NCI-H460 (cell line): ENCODE data around the gene ARHGAP29.

RAMPAGE:
- cytosol, long total RNA = no peak
- long total RNA = no peak
- nucleus, long total RNA = no peak
Measured at GRCh38 chr1:93319745-93320584, 25.7 kb upstream of the DR1 start.

DNA sequence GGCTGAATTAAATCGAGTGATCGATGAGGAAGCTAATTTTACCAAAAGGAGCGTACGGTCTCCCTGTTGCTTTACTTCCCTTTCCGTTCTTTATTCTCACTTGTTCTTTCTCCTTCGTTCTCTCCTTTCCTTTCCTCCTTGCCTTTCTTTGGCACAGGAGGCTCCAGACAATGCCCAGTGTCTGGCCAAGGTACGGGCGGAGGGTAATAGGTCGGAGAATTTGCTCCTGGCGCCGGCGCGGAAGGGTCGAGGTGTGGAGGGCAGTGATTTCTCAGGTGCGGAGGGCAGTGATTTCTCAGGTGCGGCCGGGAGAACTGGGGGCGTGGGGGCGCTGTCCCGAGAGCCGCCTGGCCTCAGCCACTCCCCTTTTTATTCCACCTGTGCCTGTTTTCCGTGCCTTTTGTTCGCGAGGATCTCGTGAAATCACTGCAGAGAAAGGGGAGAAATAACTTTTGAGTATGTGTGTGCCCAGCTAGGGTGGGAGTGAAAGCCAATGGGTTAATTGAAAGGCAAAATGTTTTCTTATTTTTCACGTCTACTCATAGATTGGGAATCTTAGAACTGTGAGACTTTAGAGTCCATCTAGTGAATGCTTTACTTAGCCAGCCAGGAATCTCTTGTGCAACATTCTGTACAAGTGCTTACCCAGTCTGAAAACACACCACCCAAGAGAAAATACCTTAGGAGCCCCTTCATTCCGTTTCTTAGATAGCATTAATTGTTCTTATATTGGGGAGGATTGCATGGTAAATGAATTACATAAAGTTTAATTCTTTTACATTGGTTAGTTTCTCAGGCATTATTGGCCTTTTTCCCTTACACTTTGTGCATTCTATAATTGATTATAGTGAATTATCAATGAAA, 1.3 kb downstream of the FNBP1L start:
RAMPAGE:
- cytosol, long total RNA = no peak
- long total RNA = no peak
- nucleus, long total RNA = no peak

DNA sequence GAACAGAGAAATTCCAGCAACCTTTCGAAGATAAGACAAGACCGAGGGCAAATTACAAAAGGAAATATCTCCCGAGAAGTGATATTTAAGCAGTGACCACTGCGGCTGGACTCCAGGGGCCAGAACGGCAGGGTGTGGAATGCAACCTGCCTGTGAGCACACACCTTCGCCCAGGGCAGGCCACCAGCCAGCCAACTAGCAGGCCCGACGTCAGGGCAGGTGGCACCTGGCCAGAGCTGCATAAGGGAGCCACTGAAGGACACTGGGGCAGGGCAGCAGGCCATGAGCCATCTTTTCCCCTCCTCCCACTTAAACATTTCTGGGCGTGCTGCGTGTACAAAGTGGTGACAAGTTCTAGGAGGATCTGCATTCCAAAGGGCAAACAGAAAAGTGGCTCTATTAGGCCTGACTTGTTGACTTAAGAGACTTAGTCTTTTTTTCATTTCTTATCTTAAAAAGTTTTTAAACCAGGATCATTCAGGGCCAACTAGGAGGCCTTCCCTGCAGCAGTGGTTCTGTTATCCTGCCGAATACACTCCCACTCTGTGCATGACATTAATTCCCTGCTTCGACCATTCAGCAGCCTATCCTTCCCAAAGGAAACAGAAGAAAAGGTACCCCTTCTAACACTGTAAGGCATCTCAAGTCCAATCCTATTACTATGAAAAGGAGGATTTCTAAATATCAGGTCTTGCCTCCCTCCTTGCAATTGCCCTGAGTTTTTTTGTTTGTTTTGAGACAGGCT, 96.4 kb downstream of the BCAR3 start:
RAMPAGE:
- cytosol, long total RNA = no peak
- long total RNA = no peak
- nucleus, long total RNA = no peak

DNA sequence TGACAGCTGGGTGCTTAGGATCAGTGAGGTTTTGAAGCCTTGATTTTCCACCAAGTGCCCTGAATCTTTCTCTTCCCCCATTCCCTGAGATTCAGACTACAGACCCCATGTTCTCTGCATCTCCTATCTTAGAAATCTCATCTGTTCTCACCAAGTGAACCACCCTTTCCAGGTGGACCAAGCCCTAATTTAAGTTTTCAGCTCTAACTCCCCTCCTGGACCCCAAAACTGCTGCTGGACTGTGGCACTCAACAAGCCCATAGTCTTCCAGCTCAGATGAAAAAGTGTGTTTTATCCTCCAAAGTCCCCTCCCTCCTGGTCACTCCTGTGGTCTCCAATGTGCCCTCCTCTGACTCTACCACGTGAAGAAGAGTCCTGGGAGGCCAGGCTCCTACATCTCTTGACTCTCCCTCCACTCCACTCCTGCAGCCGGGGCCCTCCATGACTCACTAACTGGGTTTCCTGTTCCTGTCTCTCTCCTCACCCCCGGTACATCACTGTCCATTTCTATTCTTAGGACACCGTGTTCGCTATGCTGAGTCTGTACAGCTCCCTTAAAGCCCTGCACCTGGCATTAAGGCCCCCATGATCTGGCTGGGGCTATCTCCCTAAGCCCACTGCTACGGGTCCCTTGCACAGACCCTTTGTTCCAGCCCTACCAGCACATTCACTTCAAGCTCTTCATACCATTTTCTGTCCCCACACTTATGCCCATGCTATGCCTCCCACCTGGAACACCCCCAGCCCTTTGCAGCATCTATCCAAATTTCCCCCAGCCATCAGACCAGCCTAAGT, 93.5 kb downstream of the BCAR3 start:
RAMPAGE:
- cytosol, long total RNA = no peak
- long total RNA = no peak
- nucleus, long total RNA = no peak

RAMPAGE:
- cytosol, long total RNA = no peak
- long total RNA = no peak
- nucleus, long total RNA = no peak
Measured at GRCh38 chr1:93588729-93589505, 92.7 kb downstream of the BCAR3 start.

GRCh38 chr1:93592889-93593297, 88.7 kb downstream of the BCAR3 start:
RAMPAGE:
- cytosol, long total RNA = no peak
- long total RNA = no peak
- nucleus, long total RNA = no peak

DNA sequence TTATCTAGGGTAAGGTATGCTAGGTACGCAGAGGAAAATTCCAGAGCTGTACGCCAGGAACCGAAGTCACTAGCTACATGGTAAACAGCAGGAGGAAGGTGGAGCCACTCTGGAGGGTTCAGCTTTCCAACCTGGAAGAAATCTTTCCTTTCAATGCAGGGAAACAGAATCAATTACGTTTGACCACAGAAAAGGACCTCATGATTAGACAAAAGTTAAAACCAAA, 43.1 kb downstream of the BCAR3 start:
RAMPAGE:
- cytosol, long total RNA = no peak
- long total RNA = no peak
- nucleus, long total RNA = no peak

DNA sequence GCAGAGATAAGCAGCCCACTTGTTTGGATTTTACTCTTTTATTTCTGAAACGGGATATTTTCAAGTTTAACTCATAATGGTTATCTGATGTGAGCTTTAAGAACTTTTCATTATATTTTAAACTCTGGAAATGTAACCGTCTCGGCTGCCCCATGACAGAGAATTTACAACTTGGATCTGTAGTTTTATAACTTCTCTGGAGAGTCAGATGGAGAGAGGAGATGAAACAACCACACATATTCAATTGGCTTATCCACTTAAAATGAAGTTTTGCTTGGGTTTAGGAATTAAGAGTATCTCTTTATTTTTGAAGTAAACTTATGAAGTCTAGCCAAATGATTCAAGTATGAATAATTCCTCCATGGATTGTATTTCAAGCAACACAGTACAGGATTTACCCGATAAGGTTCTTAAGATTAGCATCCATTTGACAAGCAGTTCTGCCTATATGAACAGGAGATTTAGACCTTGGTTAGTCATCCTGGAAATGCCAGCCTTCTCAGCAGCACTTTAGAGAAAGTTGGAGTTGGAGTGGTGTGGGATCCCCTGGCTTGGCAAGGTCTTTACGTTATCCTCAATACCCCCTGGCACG, 1.7 kb downstream of the BCAR3 start:
RAMPAGE:
- cytosol, long total RNA = no peak
- long total RNA = no peak
- nucleus, long total RNA = no peak

DNA sequence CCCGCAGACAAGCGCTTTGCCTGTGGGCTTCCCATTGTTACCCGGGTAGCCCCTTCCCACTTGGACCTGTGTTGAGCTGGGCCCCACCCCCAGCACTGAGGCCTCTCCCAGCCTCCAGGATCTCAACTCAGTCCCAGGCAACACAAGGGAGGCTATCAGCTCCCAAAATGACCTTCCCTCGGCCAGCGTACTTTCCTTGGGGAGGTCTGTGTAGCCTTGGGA, 1.3 kb downstream of the BCAR3 start:
RAMPAGE:
- cytosol, long total RNA = no peak
- long total RNA = no peak
- nucleus, long total RNA = no peak

RAMPAGE:
- cytosol, long total RNA = no peak
- long total RNA = no peak
- nucleus, long total RNA = no peak
Measured at GRCh38 chr1:93964585-93965354, 55.5 kb upstream of the GCLM start.

DNA sequence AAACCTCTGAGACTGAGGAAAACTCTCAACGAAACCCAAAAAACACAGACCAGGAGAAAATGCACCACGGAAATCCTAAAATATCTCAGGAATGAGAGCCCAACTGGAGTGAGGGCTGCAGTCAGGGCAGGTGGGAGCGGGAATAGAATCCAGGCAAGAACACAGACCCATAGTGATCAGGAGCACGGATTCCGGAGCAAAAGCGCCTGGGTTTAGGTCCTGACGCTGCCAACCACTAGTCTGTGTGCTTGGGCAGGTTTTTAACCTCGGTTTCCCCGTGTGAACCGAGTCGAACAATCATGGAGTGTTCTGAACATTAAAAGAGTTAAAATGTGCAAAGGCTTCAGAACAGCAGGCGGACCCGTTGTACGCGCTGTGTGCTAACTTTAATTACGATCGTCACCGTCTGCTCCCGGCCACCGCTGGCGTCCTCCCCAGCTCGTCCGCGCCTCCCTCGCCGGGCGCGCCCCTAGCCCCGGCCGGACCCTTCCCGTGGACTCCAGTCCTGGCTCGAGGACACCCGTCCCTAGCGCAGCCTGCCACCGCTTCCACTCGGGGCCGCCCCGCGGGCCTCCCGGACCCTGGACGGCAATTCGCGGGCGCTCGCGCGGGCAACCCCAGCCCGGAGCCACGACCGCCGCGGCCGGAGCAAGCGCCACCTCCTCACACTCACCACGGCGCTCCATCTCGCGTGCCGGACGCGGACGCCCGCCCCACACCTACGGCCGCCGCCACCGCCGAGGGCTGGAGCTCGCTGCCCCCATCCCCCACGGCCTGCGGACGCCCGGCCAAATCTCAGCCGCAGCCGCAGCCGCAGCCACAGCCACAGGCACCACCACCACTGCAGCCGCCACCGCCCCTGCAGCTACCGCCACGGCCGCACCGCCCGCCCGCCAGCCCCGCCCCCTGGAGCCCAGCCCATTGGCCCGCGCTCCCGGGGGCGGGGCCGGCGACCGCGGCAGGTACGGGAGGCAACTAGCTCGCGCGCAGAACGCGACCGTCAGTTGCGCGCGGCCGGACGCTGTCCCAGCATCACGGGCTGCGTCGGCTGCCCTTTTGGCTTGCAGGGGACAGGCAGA, at the start of gene ARHGAP29:
ARHGAP29 (minus strand) TSS at position 843 of the 1,079 bp plus-strand sequence.
RAMPAGE:
- cytosol, long total RNA = no peak
- long total RNA = no peak
- nucleus, long total RNA = no peak

RAMPAGE:
- cytosol, long total RNA = no peak
- long total RNA = no peak
- nucleus, long total RNA = no peak
Measured at GRCh38 chr1:94532158-94532644, 9.4 kb downstream of the F3 start.

DNA sequence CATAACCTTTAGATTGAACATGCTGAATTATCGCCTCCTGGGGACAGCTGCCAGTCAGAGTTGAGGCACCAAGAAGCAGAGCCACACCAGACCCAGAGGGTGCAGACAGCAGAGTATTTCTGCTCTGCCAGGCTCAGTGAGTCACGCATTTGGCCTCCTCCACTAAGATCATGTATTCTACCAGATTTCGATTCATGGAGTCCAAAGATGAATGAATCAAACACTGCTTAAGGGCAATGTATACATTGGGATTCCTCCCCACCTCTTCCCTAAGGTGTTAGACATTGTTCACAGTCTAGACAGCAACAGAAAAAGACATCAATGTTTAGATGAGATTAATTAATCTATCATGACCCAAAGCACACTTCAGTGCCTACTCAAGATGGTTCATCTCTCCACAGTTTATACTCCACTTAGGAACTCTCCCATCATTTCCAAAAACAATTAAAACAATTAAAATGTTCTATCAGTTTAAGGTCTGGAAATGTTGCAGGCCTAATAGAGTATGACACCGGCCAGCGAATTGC, 1.9 kb downstream of the F3 start:
RAMPAGE:
- cytosol, long total RNA = no peak
- long total RNA = no peak
- nucleus, long total RNA = no peak

GRCh38 chr1:94579671-94580475, 38.3 kb upstream of the F3 start:
RAMPAGE:
- cytosol, long total RNA = no peak
- long total RNA = no peak
- nucleus, long total RNA = no peak

RAMPAGE:
- cytosol, long total RNA = no peak
- long total RNA = no peak
- nucleus, long total RNA = no peak
Measured at GRCh38 chr1:94590149-94590431, 48.5 kb upstream of the F3 start.

GRCh38 chr1:94590432-94590882, 48.9 kb upstream of the F3 start:
RAMPAGE:
- cytosol, long total RNA = no peak
- long total RNA = no peak
- nucleus, long total RNA = no peak

RAMPAGE:
- cytosol, long total RNA = no peak
- long total RNA = no peak
- nucleus, long total RNA = no peak
Measured at GRCh38 chr1:94720964-94721647, 99.1 kb upstream of the SLC44A3 start.

DNA sequence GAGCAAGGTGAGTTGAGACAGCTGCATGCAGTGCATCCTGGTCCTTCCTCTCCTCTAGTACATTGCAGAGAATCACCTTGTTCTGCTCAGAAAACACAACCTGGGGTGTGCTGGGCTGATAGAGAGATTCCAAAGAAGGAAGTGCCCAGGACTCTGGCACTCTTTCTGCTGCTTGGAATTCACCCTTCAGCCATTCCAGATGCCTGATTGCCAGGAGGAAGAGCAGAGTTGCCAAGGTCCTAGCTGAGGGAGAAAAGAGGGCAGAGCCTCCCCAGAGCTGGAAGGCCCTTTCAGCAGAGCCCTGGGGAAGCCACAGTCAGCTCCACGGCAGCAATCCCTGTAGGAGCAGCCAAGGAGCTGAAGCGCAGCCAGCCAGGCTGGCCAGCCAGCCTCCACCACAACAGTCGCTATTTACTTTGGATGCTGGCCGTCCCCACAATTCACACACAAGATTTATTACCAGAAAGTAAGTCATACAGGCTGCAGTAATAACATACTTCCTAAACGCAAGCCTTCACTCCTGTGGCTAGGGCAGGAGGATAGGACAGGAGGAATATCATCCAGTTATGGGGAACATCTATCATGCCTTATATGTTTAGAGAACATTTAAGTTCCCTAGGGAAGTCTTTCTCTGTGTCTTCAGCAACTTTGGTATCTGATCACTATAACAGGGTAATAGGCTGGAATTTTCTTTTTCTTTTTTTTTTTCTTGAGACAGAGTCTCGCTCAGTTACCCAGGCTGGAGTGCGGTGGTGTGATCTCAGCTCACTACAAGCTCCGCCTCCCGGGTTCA, 36.7 kb upstream of the SLC44A3 start:
RAMPAGE:
- cytosol, long total RNA = no peak
- long total RNA = no peak
- nucleus, long total RNA = no peak

DNA sequence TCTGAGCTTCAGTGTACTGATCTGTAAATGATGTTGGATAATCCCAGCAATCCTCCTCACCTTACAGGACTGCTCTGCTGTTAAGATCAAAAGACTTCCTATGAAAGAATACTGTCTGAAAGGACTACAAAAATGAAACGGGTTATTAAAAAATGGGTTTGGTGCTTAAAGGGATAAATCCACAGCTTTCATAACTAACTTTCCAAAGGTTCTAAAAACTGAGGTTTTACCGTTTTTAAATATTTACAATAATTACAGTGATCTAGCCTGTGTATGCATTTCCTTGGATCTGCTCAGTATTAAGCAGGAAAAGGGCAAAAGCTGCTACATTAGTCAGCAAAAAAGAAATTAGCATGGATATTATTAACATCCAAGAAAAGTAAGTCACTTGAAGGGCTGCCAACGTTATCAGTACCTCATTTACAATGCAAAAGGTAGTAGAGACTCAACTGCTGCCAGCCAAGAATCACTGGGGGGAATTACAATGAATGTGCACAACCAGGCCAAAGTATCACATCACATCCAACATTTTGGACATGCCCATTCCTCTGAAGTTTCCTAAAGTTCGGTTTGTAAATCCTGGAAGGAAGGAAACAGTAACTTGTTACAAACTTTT, 2.0 kb downstream of the CNN3 start:
RAMPAGE:
- cytosol, long total RNA = no peak
- long total RNA = no peak
- nucleus, long total RNA = no peak

DNA sequence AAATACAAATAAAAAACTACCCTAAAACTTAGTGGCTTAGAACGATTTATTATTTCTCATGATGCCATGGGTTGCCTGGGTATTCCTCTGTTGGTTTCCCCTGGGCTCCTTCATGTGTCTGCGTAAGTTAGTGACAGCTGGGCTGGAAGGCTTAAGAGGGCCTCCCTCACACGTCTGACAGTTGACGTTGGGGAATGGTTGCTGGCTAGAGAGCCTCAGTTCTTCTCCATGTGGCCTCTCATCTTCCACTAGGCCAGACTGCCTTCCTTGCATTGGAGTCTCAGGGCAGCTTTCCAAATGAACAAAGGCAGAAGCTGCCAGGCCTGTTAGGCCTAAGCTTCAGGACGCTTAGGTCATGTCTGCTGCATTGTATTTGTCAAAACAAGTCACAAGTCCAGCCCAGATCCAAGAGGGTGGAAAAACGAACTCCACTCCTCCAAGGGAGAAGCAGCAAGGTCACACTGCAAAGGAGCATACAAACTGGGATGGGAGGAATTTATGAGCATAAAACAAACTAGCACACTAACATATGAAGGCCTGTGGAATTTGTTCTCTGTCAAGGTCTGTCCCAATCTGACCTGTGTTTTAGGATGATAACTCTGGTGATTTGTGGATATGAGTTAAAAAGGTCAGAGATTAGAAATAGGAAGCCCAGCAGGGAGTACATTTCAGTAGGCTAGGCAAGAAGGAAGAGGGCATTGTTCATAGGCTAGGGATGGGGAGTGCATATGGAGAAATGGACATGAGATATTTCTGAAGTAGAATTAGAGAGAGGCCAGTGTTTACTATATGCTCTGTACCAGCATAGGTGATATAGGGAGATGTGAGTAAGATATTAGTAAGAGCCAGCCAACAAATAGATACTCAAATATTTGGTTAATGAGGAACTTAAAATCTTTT, 29.0 kb upstream of the CNN3 start:
RAMPAGE:
- cytosol, long total RNA = no peak
- long total RNA = no peak
- nucleus, long total RNA = no peak